ENCODE data around the genes THUMPD1, LDAF1 and OTOA.

DNA sequence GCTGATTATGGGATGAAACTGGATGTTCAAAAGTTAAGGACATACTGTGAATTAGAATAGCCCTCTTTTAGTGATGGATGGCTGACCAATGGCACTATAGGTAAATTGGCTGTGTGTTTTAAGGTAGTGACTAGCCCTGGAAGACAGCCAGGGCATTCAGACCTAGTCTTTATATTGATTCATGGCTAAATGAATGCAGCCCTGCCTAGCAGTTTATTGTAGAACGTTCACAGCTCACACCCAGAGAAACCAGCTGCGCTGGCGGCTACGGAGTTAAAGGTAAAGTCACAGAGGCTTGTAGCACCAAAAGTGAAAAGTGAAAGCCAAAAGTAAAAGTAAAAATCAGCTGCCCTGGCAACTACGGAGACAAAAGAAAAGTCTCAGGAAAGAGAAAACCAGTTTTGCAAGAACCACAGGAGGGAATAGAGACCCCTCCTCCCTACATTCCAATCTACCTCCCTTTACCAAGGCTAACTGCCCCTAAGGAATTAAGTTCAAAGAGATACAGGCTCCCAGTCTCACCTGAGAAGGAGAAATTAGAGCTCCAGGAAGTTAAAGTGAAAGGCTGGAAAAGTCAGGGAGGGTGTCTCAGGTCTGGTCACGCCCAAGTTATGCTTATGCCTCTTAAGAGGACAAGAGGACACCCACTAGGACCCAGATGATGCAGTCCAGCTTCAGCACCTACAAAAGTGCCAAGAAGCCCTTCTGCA, 21.7 kb downstream of the ACSM1 start:
- PRO-cap, 4 experiments: peak in 2 of 4 experiments; most common plus-strand start position 338 of the sequence (in 1); most common minus-strand start position 281 of the sequence (in 2)
- RAMPAGE, long total RNA, 4 experiments: no peak in any of the 4 experiments

DNA sequence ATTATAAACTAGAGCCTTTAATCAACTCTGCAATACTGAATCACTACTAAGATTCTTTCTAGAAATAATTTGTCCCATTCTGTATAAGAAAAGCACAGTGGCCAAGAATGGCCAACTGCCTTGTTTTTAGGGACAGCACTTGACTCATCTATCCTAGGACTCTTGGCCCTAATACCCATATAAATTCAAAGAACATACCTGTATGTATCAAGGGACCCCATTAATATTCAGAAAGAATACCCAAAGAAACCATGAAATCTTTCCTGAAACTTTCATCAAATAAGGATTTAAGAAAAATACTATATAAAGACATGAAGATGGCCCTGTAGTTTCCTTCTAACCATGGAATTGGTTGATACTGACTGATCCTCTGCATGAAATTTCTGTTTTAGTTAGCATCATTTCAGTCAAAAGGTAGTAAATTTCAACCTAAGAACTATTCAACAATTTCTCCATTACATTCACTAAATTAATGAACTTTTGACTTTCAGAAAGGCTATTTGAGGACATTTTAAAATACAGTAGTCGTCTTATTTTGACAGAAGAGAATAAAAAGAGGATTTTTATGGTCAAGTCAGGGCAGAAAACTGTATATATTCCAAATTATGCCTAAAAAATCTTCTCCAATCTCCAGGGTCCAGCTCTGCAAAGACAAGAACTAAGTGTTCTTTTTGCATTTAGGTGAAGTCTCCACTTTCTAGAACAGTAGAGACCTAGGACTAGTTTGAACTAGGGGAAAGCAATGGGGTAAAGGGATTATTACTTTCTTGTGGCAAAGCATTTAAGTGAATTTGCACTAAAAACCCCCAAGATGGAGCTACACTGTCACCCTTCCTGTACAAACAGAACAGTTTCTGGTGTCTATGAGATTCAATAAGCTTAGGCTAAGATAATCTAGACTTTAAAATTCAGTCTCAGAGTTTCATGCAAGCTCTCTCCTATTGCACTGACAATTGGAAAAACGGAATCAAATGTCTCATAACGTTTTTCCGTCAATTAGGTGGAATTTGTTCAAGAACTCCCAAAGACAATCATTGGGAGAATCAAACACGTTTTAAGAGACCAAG, 9.4 kb downstream of the THUMPD1 start:
- PRO-cap, 4 experiments: no peak in any of the 4 experiments
- RAMPAGE, long total RNA, 4 experiments: no peak in any of the 4 experiments

GRCh38 chr16:20741158-20742372, at the start of gene THUMPD1:
Gene THUMPD1, minus strand, starts transcription at chr16:20741818.
- PRO-cap, 4 experiments: peak in 4 of 4 experiments; most common plus-strand start chr16:20741996 (in 4); most common minus-strand start chr16:20741351 (in 3)
- RAMPAGE, long total RNA, 4 experiments: start-site peak on the minus strand in 4 of 4 experiments, at chr16:20741753-20741906 at its widest, 24 to 644 reads per replicate

DNA sequence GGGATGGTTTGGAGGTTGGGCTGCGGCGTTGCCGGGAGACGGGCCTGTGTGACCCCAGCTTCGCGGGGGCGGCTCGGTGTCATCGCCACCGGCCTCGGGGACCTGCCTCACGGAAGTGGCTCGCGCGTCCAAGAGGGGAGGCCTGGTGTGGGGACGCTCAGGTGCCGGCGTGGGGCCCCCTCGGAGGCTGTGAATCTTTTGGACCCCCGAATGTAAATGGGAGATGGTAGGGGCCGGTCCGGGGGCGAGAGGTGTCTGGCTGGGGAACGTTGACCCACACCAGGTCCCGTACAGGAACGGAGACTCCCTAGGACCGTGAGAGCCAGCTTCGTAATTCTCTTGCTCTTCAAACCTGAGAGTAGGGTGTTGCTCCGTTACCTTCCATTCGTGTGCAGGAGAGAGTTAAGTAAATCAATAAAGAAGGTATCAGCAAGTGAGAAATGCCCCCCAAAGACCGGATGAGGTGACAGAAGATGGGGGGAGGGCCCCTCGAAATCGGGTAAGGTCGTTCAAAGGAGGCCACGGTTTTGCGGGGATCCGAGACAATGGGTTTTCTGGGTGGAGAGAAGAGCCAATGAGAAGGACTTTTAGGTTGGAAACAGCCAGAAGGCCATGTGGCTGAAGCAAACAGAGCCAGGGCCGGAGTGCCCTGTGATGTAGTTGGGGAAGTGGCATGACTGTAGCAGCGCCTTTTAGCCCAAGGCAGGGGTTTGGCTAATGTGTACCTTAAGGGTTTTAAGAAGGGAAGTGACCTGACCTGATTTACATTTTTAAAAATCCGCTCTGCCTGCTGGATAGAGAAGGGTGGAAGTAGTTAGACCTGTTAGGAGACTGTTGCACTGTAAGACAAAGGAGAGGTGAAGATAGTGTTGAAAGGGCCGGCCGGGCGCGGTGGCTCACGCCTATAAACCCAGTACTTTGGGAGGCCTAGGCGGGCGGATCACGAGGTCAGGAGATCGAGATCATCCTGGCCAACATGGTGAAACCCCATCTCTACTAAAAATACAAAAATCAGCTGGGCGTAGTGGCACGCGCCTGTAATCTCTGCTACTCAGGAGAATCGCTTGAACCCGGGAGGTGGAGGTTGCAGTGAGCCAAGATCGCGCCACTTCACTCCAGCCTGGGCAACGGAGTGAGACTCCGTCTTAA, 767 bp downstream of the LYRM1 start:
- PRO-cap, 4 experiments: peak in 4 of 4 experiments; most common plus-strand start position 630 of the sequence (in 2); most common minus-strand start position 675 of the sequence (in 3)
- RAMPAGE, long total RNA, 4 experiments: no peak in any of the 4 experiments

DNA sequence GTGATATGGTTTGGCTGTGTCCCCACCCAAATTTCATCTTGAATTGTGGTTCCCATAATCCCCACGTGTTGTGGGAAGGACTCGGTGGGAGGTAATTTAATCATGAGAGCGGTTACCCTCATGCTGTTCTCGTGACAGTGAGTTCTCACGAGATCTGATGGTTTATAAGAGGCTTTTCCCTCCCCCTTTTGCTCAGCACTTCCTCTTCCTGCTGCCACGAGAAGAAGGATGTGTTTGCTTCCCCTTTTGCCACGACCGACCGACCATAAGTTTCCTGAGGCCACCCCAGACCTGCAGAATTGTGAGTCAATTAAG, 34.5 kb downstream of the DNAH3 start:
- PRO-cap, 4 experiments: peak in 1 of 4 experiments; most common plus-strand start position 237 of the sequence (in 1)
- RAMPAGE, long total RNA, 4 experiments: start-site peak on the plus strand in 3 of 4 experiments, centred at positions 220 to 240 of the sequence, 16 to 32 reads per replicate

GRCh38 chr16:21158114-21159094, at the start of gene LDAF1:
Gene LDAF1, plus strand, starts transcription at chr16:21158674.
- PRO-cap, 4 experiments: peak in 4 of 4 experiments; most common plus-strand start chr16:21158633 (in 3); most common minus-strand start chr16:21158552 (in 4)
- RAMPAGE, long total RNA, 4 experiments: start-site peak on the plus strand in 4 of 4 experiments, at chr16:21158615-21158710 at its widest, 25 to 53 reads per replicate

GRCh38 chr16:21598935-21599274, 472 bp upstream of the METTL9 start:
- PRO-cap, 4 experiments: peak in 1 of 4 experiments; most common minus-strand start chr16:21599117 (in 1)
- RAMPAGE, long total RNA, 4 experiments: no peak in any of the 4 experiments

GRCh38 chr16:21600422-21600863, 1.1 kb downstream of the METTL9 start:
- PRO-cap, 4 experiments: peak in 1 of 4 experiments; most common minus-strand start chr16:21600528 (in 1)
- RAMPAGE, long total RNA, 4 experiments: no peak in any of the 4 experiments

DNA sequence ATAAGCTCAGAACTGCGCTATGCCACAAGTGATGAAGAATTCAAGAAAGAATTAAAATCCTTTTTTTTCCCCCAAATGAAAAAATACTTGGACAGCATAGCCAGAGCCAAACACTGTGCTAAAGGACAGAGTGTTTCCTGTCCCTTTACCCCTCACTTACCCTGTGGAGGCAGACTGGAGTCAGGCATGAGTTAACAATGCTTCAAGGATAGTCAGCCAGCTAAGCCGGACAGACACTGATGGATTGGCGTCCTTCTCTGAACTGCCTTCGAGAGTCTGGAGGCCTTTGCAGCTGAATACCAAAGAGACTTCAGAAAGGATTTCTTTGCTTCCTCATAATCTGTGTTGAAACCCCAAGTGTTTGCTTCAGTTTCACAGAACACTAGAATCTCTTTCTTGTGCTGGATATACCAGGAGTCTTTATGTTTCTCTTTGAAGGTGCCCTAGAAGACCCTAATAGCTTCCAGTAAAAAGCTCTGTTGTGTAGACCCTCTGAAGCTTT, 4.6 kb downstream of the METTL9 start:
- PRO-cap, 4 experiments: peak in 2 of 4 experiments; most common minus-strand start position 270 of the sequence (in 2)
- RAMPAGE, long total RNA, 4 experiments: no peak in any of the 4 experiments

DNA sequence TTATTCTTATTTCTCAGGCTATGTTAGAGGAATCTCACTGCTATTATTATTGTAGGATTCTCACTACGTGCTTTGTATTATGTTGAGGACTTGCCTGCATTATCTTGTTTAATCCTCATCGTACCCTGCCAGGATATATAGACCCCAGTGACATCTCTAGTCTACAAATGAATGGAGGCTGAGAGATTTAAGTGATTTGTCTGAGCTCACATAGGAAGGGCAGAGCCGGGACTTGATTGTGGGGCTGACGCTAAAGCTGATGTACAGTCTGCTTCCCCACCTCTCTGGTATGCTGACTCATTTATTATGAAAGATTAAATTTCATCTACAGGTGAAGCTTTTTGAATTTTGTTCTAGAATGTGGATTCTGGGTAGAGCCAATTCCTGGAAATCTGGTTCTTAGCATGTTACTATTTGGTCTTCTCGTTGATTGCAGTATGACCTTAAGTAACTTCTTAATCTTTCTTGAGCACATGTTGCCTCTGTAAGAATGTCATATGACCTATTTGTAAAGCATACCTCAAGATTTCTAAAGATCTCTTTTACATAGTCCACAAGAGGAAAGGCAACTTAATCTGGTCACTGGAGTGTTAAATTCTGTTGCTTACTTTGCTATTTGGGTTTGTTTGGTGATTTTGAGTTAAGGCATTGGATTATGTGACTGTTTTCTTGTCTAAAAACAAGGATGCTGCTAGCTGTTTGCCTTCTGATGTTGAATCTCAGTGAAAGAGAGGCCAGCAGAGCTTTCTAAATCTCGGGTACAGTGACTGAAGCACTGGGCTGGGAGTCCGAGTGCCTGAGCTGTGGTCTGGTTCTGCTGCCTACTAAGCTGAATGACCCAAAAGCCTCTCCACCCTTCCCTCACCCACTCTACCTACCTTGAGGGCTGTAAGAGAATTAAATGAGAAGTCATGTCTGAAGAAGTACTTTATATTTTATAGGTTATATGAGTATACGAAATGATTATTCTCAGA, 12.5 kb downstream of the METTL9 start:
- PRO-cap, 4 experiments: no peak in any of the 4 experiments
- RAMPAGE, long total RNA, 4 experiments: no peak in any of the 4 experiments

DNA sequence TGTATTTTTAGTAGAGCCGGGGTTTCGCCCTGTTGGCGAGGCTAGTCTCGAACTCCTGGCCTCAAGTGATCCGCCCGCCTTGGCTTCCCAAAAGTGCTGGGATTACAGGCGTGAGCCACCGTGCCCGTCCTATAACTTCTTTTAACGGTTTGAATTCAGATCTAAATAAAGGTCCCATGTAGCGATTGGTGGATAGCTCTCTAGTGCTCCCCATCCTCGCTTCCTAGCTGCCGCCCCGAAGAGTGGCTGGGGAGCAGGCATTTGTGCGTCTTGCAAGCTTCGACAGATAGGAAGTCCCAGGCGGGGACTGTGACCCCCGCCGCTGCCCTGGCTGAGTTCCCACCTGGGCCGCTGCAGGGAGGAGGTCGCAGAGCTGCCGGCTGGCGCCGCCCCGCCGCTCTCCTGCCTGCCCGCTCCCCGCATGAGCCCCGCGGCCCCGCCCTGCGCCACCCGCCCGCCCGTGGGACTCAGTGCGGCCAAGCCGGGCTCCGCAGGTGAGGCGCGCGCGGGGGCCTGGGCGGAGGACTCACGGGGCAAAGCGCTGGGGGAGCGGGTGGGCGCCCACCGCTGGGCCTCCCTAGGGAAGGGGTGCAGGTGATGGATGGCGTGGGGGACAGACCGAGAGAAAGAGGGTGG, at the start of gene OTOA:
TSS of gene OTOA (plus strand) at position 230 of the 636 bp plus-strand sequence.
- PRO-cap, 4 experiments: no peak in any of the 4 experiments
- RAMPAGE, long total RNA, 4 experiments: no peak in any of the 4 experiments

DNA sequence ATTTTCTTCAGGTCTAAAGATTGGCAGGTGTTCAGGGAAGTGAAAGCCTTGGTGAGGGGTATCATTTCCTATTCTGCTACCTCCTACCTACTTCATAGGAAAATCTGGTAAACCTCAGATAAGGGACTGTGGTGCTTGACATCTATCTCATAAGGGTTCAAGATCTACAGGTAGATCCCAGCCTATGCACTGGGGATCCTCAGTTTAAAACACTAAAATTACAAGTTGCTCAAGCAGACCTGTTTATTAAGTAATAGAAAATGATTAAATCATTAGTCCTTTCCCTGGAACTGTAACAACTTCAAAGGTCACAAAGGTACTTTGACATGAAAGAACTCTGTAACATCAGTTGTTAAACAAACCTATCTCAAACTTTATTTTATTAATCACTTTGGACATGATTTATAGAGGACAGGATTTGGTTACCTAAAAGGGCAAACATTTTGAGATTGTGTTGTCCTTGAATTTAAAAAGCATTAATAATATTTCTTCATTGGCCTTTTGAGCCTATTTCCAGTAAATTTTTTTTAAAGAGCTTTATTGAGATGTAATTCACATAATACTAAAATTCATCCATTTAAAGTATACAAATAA, 6.6 kb downstream of the MOSMO start:
- PRO-cap, 4 experiments: no peak in any of the 4 experiments
- RAMPAGE, long total RNA, 4 experiments: no peak in any of the 4 experiments

DNA sequence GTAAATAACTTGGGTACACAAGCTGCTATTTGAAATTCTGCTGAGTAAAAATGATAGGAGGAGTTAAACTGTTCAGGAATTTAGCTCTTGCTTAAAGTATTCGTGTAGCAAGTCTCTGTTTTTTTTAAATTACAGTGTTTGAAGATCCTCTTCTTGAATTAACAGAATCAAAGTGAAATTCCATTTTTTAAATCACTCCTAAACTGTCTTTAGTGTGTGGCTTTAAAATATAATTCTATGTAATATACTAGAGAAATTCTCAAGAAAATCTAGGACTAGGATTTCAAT, 18.8 kb downstream of the MOSMO start:
- PRO-cap, 4 experiments: no peak in any of the 4 experiments
- RAMPAGE, long total RNA, 4 experiments: no peak in any of the 4 experiments

- PRO-cap, 4 experiments: no peak in any of the 4 experiments
- RAMPAGE, long total RNA, 4 experiments: no peak in any of the 4 experiments
These were observed 30.2 kb downstream of the MOSMO start for GRCh38 chr16:22037982-22038543.

DNA sequence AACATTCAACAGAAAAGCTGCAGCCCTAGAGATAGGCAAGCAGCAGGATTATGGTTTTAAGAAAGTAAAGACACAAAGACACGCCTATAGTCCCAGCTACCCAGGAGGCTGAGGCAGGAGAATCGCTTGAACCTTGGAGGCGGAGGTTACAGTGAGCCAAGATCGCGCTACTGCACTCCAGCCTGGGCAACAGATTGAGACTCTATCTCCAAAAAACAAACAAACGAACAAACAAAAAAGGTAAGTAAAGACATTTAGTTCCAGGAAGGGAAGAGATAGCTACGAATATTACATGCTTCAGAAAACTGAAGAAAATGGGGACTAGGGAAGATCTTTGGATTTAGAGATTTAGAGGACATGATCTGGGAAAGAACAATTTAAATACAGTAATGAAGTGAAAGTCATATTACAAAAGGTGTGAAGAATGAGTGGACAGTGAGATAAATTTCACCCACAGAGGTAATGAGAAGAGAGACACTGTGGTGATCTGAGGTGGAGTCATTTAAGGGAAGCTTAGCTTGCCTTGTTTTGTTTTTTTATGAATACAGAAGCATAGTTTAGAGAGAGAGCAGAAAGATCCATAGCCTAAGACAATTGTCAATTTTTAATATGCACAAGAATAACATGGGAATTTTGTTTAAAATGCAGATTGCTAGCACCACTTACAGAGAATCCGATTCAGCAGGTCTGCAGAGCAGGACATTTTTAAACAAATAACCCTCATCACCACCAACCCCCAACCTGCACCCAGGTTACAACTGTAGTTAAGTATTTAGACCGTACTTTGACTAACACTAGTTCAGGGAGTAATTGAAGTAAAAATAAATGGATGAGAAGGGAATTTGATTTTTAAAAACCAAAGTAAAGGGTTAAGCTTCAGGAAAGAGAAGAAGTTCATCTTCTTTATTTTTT, 33.1 kb downstream of the MOSMO start:
- PRO-cap, 4 experiments: no peak in any of the 4 experiments
- RAMPAGE, long total RNA, 4 experiments: no peak in any of the 4 experiments

DNA sequence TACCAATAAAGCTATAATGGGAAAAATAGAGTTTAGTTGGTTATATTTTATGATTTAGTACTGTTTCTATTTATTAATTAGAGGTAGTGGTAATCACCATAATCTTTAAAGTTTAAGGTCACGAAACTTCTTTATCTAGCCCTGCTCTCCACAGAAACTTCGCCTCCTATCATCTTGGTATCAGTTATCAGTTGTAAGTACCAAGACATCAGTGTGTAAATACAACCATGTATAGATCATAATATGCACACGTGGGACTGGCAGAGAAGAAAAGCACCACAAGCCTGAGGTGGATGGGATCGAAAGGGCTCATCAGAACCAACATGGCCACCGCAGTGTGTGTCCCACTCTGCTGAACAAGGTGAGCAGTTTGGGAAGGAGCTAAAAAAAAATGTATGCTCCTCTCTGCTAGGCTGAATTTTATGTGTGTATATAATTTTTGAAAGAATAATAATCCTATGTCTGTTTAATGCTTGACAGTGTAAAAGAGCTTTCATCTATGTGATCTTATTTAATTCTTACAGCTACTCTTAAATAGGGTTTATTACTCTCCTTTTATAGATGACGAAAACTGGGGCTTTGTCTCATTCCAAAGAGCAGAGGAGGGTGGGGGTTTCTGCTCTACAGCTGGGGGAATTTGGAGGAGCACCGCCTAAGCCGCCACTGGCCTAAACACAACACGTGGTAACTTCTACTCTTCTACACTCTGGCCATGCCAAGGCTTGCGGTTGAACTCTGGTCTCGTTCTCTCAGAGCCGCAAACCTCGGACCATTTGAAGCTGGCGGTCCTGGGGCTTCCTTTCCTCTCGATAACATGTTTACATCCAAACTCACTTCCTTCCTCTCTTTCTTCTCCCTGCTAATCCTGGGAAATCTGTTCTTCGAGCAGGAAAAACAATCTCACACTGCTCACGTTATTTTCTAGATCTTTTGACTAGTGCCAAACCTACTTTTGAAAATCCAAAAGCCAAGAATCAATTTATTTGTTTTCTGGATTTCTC, 14.1 kb upstream of the EEF2K start:
- PRO-cap, 4 experiments: peak in 4 of 4 experiments; most common plus-strand start position 760 of the sequence (in 2); most common minus-strand start position 775 of the sequence (in 4)
- RAMPAGE, long total RNA, 4 experiments: no peak in any of the 4 experiments

- PRO-cap, 4 experiments: no peak in any of the 4 experiments
- RAMPAGE, long total RNA, 4 experiments: no peak in any of the 4 experiments
These were observed 1.3 kb downstream of the EEF2K start for GRCh38 chr16:22207480-22207753.

DNA sequence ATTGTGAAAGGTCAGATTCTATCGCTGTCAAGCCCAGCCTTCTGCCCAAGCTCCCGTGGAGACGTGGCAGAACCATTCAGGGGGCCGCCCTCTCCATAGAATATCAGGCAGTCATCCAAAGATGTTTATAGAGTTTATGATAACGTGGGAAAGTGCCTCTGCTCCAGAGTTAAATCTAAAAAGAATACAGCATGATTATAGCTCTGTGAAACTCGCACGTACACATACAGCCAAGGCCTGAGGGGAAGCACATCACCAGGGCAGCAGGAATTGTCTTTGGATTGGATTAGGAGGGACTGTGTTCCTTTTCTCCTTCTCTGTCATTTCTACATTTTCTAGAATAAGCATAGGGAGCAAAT, 26.9 kb downstream of the EEF2K start:
- PRO-cap, 4 experiments: no peak in any of the 4 experiments
- RAMPAGE, long total RNA, 4 experiments: no peak in any of the 4 experiments

DNA sequence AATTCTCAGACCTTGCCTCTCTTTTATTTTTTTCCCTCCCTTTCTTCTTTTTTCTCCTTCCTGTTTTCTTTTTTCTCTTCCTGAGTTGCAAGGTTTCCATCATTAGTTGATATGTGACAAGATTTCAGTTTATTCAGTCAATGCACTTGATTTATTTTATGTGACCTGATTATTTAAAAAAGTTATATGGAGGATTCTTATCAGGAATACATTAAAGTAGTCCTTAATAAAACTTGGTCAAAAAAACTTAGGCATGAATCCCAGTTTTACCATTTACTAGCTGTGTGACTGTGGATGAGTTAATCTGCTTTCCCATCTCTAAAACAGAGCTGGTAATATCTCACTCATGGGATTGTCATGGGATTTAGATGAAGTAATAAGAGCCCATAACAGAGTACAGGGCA, 31.6 kb upstream of the CDR2 start:
- PRO-cap, 4 experiments: no peak in any of the 4 experiments
- RAMPAGE, long total RNA, 4 experiments: no peak in any of the 4 experiments

DNA sequence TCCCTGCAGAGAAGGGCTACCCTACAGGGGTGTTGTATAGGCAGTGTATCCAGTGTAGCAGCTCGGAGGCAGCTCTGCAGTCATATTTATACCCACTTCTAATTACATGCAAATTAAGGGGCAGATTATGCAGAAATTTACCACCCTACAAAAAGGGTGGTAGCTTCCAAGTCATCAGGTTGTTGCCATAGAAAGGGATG, 98.5 kb downstream of the HS3ST2 start:
- PRO-cap, 4 experiments: no peak in any of the 4 experiments
- RAMPAGE, long total RNA, 4 experiments: no peak in any of the 4 experiments